Temporal lobe (tissue), 2 donors: ENCODE measurements around the gene VSTM2B.

DNA sequence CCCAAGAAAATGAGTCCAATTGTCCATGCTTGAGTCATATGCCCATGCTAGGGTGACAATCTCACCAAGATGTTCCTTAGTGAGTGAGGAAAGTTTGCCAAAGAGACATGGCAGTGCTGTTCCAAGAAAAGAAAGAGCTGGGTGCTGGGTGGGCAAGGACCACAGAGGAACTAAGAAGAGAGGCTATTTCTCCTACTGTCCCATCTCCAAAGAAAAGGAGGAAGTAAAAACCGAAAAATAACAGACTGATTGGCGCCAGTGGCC lies 606.8 kb downstream of the UQCRFS1 start:
- RAMPAGE, long total RNA = no peak

GRCh38 chr19:28608435-28609850 lies 604.0 kb downstream of the UQCRFS1 start:
- RAMPAGE, long total RNA = no peak

GRCh38 chr19:29092946-29093830 lies 119.8 kb downstream of the UQCRFS1 start:
- RAMPAGE, long total RNA = no peak

DNA sequence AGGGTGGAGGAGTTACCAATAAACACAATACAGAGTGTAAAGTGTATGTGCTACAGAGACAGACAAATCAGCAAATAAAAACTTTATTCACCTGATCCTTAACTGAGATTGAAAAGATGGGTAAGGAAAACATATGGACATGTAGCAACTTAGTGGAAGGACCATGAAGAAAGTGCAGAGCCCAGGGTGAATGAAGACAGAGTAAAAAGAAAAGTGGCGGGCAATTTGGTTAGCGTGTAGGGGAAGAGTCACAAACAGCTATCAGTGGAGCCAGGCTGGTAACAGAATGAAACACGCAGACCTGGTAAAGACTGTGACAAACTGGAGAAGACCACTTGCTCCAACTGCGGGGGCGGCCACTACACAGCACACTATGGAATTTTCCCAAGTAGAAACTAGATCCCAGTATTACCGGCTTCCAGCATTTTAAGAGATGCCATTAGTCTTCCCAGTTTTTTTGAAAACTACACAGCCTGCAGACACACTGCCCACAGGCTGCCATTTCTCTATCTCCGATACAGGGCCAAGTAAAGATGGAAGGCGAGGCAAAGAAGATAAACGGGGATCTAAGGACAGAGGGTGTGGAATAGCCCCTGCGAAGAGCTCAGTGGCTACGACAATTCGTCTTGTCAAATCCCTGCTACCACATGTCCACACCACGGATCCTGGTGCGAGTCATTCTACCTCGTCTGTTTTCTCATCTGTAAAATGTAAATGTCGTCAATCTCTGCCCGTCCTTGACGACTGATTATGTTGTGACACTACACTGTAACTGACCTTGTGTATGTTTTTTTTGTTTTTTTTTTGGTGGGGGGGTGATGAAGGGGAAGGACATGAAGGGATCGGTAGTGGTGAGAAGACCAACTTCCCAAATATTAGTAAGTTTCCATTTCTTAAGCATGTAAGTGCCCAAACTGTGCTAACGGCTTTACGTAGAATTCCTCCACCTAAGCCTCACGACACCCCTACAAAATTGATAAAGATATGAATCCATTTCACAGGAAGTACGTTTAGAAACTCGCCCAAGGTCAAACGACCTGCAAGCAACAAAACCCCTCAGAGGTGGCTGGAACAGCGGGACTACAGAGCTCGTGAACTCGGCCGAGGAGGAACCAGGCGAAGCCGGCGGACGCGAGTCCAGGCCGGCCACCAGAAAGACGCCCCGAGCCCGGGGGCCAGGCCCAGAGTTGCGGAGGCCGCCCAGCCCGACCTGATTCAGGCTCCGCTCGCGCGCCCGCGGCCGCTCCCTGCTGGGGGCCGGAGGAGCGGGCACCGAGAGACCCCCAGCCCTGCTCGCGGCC lies 912 bp downstream of the UQCRFS1 start:
- RAMPAGE, long total RNA = no peak

GRCh38 chr19:29525884-29526348 lies at the start of gene VSTM2B:
Gene VSTM2B, plus strand, starts transcription at chr19:29525994.
- RAMPAGE, long total RNA = no peak

DNA sequence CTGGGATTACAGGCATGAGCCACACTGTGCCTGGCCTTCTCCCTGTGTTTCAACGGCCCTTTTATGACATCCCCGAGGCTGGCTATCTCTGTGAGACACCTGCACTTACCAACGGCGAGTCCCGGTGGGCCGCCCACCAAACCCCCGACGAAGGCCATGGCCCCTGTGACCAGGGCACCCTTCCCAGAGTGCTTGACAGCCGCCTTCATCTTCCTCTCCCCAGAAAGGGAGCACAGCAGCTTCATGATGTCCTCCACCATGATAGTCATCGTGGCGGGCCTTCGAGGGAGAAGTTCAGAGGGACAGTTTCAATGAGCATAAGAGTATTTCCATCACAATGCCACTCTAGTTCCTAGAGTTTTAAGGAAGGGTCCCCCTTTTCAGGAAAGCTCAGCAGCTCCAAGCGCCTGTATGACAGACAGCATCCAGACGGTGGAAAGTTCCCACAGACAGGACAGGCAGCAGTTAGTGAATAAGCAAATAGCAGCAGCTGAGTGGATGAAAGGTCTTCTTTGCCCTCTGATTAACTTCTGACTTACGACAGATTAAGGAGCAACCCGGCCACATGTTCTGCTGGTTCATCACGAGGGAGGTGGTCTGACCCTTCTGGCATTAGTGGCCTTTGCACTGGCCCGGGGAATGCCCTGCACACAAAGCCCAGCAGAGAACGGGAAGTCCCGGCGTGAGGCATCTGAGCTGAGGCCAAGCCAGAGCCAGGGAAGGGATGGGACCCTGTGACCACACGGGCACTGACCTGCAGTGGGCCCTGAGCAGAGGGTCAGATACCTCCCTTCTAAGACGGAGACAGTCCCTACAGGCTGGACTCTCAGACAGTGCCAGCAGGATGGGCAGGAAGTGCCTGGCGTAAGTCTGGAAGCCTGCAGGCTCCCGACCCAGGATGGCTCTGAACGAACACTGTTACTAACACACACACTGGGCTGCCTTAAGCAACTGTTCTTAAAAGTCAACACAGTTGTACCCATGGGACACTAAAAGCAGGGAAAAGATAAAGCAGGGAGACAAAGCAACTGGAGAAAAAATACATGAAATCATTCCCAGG lies 6.6 kb downstream of the C19orf12 start:
- RAMPAGE, long total RNA = no peak

DNA sequence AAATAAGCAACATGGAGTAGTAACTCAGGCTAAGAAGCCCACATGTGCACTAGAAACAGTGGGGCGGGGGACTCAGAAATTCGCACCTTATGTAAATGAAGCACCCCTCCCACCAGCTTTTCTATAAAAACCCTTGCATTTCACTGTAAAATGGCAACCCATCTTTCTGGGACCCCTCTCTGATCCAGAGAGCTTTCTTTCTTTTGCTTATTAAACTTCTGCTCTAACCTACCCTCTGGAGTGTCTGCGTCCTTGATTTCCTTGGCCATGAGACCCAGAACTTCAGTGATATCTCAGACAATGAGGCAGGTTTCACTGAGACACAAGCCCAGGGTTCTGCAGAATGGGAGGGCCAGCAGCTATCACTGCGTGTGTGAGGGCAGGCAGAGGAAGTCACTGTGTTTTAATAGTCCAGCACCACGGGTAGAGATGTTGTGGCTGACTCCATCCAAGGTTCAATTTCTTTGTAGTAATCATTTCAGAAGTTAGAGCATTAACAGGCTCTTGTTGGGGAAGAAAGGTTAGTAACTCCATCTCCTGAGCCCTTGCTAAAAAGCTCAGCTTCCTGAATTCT lies 2.4 kb downstream of the C19orf12 start:
- RAMPAGE, long total RNA = no peak

GRCh38 chr19:29724751-29725257 lies 9.7 kb upstream of the C19orf12 start:
- RAMPAGE, long total RNA = no peak

DNA sequence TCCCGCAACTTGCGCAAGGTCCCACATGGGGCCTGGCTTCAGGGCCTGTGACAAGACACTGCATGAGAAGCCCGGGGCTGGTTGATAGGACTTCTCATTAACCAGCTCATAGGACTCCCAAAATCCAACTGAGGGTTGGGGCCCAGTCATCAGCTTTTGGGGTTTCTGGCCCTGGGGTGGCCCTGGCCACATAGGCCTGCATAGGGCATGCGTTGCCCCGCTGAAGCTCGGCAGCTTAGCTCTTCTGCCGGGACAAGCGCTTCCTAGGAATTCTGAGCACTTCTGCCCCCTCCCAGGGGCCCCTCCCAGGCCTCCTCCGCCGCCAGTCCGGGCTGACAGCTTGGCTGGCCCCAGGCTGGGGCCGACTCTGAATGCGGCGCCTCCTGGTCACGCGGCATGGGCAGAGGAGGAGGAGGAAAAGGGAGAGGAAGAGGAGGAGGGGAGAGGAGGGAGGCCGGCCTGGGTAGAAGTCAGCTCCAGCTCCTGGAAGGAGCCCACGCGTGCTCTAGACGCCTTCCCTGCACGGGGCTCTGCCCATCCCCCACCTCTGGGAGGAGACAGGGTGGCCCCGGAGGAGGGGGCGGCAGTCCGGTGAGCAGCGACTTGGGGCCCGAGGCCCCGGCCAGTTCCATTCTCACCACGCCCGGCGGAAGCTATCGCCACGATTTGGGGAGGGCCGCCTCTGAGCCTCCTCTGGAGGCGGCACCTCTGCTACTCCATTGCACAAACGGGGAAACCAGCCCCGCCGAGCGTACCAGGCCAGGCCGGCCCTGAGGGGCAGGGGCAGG lies 31.4 kb downstream of the CCNE1 start:
- RAMPAGE, long total RNA = no peak

DNA sequence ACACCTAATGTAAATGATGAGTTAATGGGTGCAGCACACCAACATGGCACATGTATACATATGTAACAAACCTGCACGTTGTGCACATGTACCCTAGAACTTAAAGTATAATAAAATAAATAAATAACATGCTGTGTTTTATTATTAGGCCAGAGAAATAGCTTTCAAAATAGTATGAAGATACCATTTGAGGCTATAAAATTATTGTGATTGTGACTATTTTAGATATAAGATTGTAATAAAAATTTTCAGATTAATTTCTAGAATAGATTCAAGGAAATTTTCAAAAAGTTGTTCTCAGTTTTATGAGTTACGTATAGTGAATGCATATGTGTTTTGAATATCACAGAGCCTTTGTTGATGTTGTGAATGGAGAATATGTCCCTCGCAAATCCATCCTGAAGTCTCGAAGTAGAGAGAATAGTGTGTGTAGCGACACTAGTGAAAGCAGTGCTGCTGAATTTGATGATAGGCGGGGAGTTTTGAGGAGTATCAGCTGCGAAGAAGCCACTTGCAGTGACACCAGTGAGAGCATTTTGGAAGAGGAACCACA lies 70.0 kb downstream of the URI1 start:
- RAMPAGE, long total RNA = no peak

GRCh38 chr19:30227580-30228584 lies 144.3 kb upstream of the ZNF536 start:
- RAMPAGE, long total RNA = no peak

- RAMPAGE, long total RNA = no peak
Measured at GRCh38 chr19:30325956-30326527, 46.1 kb upstream of the ZNF536 start.

GRCh38 chr19:31220502-31220802 lies 128.8 kb downstream of the TSHZ3 start:
- RAMPAGE, long total RNA = no peak

- RAMPAGE, long total RNA = no peak
Measured at GRCh38 chr19:31339267-31339799, 9.9 kb downstream of the TSHZ3 start.

- RAMPAGE, long total RNA = no peak
Measured at GRCh38 chr19:31347473-31347980, 1.7 kb downstream of the TSHZ3 start.

DNA sequence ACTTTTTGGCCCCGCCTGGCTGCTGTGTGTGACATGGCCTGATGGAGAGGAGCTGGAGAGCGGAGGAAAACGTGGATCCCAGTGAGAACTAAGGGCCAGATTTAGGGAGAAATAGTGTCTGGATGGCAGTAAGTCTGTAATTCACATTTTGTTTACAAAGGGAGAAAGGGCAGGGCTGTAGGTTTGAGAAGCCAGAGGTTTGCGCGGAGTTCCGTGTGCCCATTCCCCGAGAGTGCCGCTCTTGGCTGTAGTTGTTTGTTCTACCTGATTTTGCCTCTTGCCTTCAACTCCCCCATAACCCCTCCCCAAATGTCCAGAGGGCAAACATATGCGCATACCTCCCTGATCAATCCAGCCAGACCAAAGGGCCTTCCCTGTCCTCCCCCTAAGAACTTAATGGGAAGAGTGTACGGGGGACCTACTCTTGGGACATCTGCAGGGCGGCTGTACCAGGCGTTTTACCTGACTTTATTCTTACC lies 3.3 kb upstream of the TSHZ3 start:
- RAMPAGE, long total RNA = no peak

- RAMPAGE, long total RNA = no peak
Measured at GRCh38 chr19:31597710-31598072, 248.5 kb upstream of the TSHZ3 start.

- RAMPAGE, long total RNA = no peak
Measured at GRCh38 chr19:32382647-32383765, 22.6 kb upstream of the DPY19L3 start.

DNA sequence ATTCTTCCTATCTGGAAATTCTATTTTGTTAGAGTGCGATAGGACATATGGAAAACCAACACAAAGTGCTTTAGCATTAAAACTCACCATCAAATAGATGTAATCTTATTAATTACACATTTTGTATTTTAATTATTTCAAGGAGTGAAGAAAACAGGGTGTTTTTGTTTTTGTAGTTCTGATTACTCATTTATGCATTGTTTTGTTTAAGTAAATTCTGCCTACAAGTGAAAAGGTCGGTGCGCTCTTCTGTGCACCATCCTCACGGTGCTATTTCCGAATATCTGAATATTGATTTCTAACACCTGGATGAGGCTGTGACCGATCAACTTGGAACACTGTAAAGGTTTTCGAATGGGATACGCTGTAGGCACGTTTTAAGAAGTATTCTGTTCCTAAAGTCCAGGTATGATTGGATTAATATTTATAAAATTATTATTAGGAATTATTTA lies 21.3 kb upstream of the DPY19L3 start:
- RAMPAGE, long total RNA = no peak

GRCh38 chr19:32649904-32650157 lies 25.1 kb downstream of the ANKRD27 start:
- RAMPAGE, long total RNA = no peak